Trachea (tissue), 1 donor: ENCODE data around the gene PSMD8.

DNA sequence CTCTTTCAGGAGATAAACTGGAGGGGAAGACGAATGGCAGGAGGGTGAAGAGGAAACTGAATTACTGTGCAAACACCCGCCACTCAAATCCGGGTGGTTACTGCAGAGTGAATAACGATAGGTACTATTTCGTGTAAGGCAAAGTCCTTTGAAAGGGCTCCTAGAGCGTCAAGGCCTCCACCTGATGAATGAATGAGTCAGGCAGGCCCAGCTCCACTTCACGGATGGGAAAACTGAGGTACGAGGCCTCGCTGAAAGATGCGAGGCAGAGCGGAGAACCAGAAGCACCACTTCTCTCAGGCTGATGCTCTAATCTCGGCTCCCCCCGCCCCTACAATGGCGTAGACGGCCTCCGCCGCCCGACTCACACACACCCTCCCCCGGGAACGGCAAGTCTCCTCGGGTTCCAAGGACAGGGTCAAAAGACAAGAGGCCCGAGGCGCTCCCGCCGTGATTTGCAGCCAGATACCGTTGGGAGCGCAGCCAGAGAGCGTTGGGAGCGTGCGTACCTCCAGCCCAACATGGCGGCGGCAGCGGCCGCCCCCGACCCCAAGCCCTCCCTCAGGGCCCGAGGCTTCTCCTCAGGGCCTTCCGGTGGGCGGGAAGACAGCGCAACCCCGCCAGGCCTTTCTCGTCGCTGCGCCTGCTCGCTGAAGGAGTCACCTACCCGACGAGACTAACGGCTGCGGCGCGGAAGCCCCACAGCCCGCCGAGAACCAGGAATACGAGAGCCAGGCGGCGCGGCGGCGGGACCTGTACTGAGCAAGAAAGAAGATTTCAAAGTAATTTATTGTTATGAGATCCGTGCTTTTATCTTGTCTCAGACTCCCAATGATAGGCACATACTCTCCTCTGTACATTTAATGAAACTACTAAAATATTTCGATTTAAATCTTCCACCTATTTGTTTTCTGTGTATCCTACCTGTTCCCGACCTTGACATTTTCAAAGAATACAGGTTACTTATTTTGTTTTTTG is 3.1 kb upstream of the ZNF850 start:
- PRO-cap, result no peak

DNA sequence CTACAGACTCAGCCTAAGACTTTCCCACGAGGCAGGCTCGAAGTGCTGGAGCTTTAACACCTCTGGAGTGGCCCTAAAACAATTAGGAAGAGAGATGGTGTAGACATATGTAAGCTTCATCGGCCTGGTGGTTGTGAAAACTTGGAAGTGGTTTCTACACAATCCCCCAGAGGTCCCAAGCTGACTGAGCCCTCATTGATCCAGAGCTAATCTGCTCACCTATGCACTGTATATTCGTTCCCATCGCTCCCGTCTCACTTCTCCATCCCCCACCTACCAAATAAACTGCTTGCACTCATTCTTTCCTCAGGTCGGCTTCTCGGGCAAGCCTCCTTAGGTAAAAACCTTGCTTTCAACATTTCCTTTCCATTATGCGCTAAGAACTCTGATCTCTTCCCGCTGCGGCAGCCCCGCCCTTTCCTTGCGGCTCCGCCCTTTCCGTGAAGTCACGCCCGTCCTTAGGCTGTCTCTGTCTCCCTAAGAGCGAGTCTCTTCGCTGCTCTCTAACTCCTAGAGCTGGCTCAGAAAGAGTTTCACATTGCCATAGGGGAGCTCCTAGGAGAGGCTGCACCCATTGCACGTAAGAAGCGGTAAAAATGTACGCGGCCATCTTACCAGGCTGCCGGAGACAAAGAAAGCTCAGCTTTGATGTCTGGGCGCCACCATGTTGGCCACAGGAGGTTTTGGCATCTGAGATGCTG is 621 bp upstream of the ZNF793 start:
- PRO-cap, result bidirectional peak, plus-strand start at position 461 of the sequence, minus-strand start at position 344 of the sequence

GRCh38 chr19:37977994-37978532 is 71.1 kb downstream of the SIPA1L3 start:
- PRO-cap, result no peak

GRCh38 chr19:37988751-37989331 is 81.8 kb downstream of the SIPA1L3 start:
- PRO-cap, result no peak

GRCh38 chr19:38023142-38023966 is 116.3 kb downstream of the SIPA1L3 start:
- PRO-cap, result no peak

- PRO-cap, result no peak
These were observed 127.3 kb downstream of the SIPA1L3 start for GRCh38 chr19:38034131-38034855.

DNA sequence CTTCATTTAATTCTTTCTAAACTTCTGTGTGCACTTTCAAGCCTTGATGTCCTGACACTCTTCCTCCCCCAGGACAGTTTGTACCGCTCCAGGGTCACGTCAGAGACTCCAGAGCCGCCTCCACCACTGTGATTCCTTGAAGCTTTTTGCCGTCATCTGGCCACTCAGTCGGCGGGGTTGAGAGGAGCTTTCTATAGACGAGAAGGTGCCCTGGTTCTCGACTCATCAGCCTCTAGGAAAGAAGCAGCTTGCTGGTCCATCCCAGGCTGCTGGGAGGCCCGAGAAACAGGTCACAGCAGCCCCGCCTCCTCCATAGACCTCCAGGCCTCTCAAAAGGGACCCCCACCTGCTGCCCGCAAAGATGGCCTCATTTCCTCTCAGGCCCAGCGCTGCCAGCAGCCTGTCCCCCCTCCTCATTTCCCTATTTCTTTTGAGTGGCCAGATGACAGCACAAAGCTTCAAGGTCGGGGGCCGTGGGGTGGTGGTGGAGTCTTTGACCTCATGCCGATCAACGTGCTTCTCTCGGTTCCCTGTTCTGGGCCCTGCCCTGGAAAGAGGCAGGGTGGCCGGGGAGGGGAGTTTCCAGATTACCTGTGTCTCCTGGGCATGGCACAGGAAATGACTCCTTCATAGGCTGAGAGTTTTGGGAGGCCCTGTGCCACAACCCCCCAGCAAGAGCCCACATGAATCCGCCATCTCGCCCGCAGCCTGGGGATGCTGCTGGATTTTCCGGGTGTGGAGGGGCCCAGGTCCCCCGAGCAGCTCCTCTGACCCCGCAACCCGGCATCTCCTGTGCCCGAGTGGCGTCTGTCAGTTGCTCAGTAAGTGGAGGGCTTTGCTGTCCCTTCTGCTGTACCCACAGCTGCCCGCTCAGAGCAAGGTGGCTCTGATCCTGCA is 139.2 kb downstream of the SIPA1L3 start:
- PRO-cap, result no peak

DNA sequence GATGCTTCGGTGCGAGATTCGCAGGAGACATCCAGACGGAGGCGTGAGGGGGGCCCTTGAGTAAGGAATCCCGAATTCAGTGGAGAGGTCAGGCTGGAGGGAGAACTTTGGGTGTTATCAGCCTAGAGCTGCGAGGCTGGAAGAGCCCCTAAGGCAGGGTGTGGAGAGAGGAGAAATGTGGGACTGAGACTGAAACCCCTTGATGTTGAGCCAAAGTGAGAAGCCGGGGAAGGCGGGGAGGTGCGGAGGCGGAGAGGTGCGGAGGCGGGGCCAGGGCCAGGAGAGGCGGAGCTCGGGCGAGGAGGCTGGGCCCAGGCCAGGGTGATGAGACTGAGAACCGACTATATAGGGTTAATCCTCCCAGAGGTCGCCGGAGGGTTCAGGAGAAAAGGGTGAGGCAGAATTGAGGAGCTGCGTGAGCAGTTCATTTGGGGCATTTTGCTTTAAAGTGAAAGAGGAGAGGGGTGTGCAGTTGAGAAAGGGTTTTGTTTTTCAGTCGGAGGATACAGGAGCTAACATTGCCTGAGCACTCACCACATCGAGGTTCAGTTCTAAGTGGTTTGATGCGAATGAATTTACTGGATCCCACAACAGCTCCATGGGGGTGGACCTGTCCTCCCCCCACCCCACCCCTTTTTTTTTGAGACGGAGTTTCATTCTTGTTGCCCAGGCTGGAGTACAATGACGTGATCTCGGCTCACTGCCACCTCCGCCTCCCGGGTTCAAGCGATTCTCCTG is 40.3 kb downstream of the DPF1 start:
- PRO-cap, result no peak

GRCh38 chr19:38209994-38210951 is 13.7 kb downstream of the DPF1 start:
- PRO-cap, result unidirectional peak, minus-strand start at chr19:38210440; bidirectional peak, plus-strand start at chr19:38210859, minus-strand start at chr19:38210744

- PRO-cap, result bidirectional peak, plus-strand start at chr19:38253624, minus-strand start at chr19:38253304
These were observed 3.1 kb downstream of the PPP1R14A start for GRCh38 chr19:38252623-38253971.

GRCh38 chr19:38287673-38288080 is 16.4 kb upstream of the C19orf33 start:
- PRO-cap, result no peak

DNA sequence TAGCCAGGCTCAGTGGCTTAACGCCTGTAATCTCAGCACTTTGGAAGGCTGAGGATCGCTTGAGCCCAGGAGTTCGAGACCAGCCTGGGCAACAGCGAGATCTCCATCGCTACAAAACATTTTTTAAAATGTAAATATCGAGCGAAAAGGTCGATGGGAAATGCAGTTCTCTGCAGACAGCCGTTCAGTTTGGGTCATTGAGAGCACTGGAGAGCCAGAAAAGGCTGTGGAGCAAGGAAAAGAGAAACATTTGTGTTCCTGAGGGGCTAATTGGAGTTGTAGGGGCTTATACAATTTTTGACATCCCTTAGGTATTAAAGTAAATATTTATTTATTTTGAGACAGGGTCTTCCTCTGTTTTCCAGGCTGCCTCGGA is 613 bp upstream of the YIF1B start:
- PRO-cap, result no peak

GRCh38 chr19:38338854-38339424 is 3.3 kb downstream of the CATSPERG start:
- PRO-cap, result no peak

- PRO-cap, result bidirectional peak, plus-strand start at chr19:38374788, minus-strand start at chr19:38374458
These were observed at the start of gene PSMD8 for GRCh38 chr19:38374540-38375652. Gene PSMD8 (plus strand): TSS chr19:38374571.

DNA sequence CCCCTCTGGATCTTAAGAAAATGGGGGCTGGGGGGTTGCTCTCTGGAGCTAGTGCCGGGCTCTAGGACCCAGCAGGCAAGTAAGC is 126 bp upstream of the SPRED3 start:
- PRO-cap, result no peak

- PRO-cap, result no peak
These were observed 630 bp downstream of the FAM98C start for GRCh38 chr19:38403539-38403907.

DNA sequence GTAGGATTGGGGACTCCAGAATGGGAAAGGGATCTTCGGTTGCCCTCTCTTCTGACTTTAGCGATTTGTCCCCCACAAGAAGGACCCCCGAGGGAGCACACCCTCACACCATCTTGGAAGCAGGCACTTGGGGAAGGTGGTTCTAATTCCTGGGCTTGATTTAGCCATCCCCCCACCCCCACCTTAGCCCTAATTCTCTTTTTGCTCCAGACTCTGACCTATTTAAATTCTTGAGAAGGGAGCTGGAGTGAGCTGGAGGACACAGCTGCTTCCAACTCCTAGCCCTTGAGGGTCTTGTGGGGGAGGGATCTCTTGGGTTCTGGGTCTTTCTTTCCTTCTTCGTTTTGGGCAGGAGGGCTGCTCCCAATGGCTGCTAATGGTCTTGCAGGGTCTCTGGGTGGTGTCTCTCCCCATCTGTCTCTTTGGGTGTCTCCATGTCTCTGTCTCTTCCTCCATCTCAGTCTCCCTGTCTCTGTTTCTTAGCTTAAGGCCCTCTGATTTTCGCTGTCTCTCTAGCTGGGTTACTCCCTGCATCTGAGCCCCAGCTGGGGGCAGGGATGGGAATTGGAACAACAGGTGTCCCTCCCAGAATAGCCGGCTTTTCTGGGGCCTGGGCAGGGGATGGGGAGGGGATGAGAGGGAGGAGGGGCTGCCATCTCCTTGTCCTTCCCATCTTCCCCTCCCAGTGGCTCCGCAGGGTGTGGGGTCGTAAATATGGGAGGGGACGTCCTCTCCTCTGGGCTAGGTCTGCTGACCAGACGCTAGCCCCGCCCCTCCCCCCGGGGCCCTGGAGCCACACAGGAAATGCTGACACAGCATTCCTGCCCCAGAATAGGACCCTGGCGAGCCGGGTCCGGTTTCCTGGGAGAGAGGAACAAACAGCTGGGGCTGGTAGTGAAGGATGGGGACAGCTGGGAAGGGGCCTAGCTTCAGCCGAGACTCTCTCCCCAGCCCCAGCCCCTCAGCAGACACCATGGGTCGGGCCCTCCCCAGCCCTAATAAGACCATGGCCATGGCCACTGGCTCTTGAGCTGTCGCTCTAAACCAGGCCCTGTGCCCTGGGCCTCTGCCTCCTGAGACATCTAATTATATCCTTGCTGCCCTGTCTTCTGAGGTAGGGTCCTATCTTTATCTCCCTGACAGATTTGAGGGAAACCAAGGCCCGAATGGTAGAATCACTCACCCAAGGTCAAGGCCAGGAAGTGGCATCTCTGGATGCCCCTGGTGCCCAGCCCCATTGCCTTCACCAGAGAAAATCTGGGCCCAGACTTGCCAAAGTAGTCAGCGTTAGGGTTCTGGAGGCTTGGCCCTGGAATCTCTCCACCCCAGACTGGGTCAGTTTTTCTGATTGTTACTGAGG is 1.1 kb downstream of the RYR1 start:
- PRO-cap, result no peak

GRCh38 chr19:38579993-38580650 is 37.6 kb downstream of the MAP4K1 start:
- PRO-cap, result no peak

DNA sequence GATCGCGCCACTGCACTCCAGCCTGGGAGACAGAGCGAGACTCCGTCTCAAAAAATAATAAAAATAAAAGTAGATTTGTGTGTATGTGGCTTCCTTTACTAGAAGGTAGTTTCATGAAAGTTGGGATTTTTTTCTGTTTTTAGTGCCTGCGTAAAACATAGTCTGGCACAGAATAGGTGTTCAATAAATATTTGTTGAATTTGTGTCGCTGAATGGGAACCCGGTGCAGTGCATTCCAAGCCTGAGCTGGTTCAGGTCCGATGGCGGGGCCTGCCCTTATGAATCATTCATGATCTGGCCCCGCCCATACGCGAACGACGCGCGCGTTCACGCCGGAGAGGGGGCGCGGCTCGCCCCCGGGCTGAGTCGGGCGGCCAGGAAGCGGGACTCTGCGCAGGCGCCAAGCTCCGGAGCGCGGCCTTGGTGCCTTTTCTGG is 309 bp upstream of the ACTN4 start:
- PRO-cap, result bidirectional peak, plus-strand start outside the sequence, minus-strand start at position 253 of the sequence

DNA sequence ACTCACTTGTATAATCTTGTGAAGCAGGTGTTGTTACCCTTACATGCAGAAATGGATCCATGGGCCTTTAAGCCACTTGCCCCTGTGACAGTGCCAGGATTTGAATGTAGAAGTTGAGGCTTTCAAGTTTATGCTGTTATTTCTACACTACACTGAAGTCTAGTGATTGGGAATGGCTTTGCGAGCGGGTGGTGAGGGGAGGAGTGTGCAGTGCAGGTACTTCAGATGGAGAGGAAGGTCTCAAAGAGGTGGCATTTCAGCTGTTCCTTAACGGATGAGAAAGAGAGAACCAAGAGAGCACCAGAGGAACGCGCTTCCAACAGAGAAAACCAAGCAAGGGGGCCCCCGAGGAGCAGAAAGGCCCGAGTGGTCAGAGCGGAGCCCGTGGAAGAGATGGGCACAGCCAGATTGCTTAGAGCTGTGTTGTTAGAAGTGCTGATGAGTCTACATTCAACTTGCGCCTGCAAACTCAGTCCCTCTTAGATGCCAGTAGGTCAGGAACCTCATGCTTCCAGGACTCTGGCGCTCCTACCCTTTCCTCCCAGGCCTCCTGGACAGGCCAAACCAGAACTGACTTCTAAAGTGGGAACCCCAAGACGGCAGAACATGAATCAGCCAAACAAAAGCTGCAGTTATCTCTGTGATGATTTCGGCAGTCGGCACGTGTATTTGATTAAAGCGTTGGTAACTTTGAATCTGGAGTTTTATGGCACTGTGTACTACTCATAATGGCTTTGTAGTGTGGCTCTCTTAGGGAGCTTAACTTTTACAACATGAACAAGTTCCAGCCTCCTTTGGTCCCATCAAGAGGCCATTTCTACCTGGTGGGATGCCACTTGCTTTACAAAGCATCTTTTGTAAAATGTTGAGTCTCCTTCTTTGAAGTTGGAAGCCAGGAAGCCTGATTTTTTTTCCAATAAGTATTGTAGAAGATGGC is 13.5 kb downstream of the ACTN4 start:
- PRO-cap, result no peak